Measurements from ENCODE around the gene RILP.

GRCh38 chr17:1396638-1397110 lies 3.3 kb downstream of the YWHAE start:
- PRO-cap, 3 experiments, result no peak in any of the 3 experiments

GRCh38 chr17:1412496-1413004 lies 12.5 kb upstream of the YWHAE start:
- PRO-cap, 3 experiments, result no peak in any of the 3 experiments

DNA sequence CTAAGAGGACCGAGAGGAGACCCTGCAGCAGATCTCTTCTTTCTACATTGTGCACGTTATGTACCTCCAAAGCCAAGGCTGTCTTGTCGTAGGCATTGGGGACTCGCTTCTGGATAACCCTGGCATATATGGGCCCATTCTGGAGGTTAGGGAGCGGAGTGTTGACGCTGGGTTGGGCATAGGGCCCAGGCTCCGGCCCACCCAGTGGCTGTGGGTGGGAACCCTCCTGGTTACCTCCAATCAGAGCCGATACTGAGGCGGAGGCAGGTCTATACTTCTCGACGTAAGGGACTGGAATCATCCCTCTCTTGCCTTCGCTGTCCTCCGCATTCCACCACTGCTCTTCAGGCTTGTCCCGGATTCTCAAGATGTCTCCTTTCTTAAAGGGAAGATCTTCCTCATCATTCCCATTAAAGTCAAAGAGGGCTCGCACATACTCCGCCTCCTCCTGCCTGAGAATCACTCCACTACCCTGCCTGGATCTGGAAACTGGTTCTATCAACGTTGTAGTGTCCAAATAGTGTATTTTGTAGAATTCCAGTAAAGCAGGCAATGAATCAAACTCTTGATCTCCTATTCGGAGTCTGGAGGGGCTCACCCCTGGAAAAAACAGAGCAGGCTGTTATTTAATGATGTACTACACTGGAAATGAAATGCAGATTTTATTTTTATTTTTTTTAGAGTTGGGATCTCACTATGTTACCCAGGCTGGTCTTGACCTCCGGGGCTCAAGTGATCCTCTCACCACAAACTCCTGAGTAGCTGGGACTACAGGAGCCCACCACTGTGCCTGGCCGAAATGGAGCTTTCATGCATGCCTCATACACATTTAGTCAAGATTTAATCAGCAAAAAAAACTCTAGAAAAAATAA lies 19.2 kb downstream of the CRK start:
- PRO-cap, 3 experiments, result no peak in any of the 3 experiments

GRCh38 chr17:1471820-1472221 lies 15.8 kb upstream of the CRK start:
- PRO-cap, 3 experiments, result no peak in any of the 3 experiments

DNA sequence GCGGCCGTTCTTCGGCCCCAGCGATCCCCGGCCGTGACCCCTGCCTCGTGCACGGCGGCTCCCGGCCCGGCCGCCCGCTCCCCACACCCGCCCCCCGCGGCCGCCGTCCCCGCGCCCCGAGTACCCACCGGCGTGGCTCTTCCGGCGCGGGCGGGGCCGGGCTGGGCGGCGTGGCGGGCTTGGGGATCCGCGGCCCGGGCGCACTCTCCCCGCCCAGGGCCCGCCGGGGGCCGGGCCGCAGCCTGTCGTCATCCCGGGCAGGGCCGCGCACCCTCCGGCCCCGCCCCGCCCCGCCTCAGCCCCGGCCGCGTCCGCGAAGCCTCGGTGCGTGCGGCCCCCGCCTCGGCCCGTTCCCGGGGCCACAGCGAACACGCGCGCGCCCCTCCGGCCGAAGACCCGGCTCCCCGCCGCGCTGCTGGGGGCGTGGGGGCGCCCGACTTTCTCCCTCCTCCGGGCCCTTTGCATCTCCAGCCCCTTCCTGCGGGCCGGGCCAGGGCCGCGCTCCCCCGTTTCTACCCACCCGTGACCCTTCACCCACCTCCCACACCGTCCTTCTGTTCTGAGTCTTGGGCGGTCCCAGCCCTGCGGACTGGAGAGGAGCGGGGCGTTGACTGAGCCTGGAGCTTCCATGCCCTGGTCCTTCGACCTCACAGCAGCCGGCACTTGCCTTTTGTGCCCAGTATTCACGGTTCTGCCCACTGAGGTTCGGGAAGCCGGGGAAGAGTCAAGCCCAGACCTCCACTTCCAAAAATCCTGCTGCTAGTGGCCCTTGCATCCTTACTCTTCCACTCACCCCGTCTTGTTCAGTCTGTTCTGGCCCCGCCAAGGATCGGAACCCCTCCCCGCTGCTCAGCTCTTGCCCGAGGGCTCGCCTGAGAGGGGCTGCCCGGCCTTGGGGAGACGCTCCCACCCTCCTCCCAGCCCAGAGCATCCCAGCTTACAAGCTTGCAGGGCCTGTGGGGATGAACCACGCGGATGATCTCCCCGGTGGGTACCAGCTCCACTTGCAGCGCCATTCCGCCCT lies 702 bp downstream of the MYO1C start:
- PRO-cap, 3 experiments, result peak in 3 of 3 experiments; most common plus-strand start position 304 of the sequence (in 2); most common minus-strand start position 207 of the sequence (in 3)

DNA sequence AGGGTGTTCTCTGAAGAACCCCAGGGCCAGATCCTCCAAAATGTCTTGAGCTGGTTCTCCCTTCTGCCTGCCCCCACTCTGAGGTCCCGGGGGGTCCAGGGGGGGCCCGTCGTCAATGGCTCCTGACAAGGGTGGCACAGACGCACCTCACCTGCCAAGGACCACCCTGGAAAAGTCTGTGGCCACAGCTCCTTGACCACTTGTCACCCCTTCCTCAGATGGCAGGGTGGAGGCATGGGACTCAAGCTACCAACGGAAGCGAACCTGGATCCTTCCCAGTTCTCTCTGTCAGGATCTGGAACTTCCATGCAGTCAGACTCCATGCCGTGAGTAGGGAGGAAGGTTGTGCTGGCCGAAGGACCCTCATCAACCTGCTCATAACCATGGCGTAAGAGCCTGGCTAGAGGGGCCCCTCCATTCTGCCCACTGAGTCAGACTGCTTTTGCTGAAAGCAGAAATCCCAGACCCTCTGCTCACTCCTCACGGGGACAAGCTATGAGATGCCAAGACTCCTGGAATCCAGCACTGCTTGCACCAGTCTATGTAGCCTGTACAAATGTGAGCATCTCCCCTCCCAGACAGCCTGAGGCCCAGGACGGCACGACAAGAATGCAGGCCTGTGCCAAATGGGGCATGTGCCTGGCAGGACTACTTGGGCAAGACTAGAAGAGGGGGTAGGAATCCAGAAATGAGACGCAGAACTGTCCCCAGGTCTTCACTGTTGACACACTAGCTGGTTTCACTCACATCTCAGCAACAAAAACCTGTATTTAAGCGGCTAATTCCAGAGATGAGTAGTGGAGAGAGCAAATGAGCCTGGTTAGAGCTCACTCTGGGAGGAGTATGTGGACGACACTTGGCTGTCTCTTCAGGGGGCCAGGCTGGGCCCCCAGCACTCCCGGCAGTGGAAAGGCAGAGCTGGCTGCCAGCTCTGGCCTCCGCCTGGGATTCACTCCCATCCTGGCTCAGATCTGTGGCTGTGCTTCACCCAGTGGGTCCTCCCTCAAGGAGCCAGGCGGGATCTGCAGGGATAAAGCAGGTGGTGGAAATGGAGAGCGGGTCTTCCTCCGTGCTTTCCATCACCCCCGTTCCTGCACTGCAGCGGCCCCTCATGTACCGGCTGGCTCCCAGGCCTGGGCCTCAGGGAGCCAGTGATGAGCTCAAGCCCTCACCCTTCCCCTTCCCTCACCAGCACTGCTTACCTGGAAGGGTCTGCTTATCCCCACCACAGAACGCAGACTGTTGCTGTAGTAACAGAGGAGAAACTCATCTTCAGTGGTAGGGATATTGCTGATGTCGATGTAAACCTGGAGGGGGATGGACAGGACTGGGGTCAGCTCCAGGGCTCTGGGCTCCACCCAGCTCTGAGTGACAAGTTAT lies 2.9 kb upstream of the MYO1C start:
- PRO-cap, 3 experiments, result peak in 1 of 3 experiments; most common plus-strand start position 787 of the sequence (in 1); most common minus-strand start position 550 of the sequence (in 1)

GRCh38 chr17:1504219-1505237 lies 11.9 kb downstream of the INPP5K start:
- PRO-cap, 3 experiments, result no peak in any of the 3 experiments

- PRO-cap, 3 experiments, result no peak in any of the 3 experiments
Observed at GRCh38 chr17:1515185-1516393, 823 bp downstream of the INPP5K start.

GRCh38 chr17:1545199-1545945 lies 17.2 kb downstream of the PITPNA start:
- PRO-cap, 3 experiments, result no peak in any of the 3 experiments

GRCh38 chr17:1555682-1556460 lies 6.7 kb downstream of the PITPNA start:
- PRO-cap, 3 experiments, result no peak in any of the 3 experiments

- PRO-cap, 3 experiments, result peak in 1 of 3 experiments; most common plus-strand start chr17:1560807 (in 1); most common minus-strand start chr17:1560622 (in 1)
Observed at GRCh38 chr17:1560071-1560966, 2.3 kb downstream of the PITPNA start.

DNA sequence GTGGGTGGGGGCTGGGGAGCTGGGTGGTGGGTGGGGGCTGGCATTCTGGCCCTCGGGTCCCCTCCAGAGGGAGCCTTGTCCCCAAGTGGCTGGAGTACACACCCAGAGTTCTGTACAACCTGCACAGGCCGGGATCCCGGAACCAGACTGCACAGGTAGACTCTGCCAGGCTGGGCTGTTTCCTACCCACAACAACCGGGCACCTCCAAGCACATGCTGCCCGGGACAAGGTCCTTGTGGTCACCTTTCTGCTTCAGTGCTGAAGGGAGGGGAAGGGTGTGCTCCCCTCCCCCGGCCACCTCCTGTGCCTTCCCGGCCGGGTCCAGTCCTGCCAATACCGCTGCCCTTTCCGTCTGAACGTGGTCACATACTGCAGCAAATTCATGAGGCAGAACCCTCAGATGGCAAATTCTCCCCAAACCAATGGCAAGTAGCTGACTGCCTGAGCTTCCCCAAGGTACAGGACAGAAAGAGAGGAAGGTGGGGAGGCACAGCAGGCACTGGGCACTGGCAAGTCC lies 23.0 kb downstream of the SLC43A2 start:
- PRO-cap, 3 experiments, result no peak in any of the 3 experiments

DNA sequence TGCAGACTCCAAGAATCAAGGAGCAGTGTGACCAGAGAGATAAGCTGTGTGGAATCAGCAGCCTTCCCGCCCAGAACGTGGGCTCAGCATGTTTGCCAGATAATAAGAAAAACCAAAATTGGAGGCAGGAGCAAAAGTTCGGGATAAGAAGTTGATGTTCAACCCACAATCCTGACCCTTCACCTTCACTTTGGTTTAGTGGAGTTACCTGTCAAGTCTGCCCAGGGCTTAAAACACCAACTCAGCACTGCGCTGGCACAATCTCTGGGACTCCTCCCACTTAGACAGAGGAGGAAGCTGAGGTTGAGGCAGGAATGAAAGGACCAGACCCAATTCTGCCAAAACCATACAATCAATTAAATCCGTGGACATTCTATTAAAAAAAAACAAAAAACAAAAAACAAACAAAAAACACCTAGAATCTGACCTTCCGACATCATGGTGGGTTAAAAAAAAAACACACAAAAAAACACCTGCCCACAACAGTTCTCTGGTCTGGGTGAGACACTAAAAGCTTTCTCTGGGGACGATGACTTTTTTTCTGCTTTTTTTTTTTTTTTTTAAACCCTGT lies 2.9 kb downstream of the SLC43A2 start:
- PRO-cap, 3 experiments, result no peak in any of the 3 experiments

DNA sequence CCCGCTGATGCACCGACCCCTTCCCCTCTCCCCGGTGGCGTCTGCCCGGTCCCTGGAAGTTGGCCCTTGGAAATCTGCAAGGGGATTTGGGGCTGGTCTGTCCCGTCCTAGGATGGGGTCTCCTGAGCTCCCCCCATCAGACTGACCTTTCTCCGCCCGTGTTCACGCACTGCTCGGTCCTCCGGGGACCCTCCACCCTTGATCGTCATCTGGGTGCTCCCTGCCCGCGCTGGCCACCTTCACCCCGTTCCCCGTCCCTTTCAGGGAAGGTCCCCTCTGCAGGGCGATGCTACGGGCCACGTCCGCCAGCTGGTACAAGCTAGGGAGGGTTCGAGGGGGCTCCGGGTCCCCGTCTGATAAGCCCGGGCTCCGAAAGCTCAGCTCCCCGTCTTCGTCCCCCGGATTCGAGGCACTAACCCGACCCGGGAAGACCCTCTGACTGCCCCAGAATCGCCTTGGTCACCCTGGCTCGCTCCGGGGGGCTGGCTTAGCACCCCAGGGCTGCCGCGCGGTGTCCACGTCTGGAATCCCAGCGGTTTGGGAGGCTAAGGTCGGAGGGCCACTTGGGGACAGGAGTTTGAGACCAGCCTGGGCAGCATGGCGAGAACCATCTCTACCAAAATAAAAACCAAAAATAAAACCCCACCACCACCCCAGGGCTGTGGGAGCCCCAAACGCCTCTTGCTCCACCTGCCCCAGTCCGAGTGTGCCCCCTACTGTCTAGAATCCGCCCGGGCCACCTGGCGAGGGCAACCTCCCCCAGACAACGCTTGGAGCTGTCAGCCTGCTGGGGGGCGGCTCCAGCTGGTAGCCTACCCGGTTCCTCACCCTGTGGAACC lies 1.0 kb upstream of the SLC43A2 start:
- PRO-cap, 3 experiments, result no peak in any of the 3 experiments

DNA sequence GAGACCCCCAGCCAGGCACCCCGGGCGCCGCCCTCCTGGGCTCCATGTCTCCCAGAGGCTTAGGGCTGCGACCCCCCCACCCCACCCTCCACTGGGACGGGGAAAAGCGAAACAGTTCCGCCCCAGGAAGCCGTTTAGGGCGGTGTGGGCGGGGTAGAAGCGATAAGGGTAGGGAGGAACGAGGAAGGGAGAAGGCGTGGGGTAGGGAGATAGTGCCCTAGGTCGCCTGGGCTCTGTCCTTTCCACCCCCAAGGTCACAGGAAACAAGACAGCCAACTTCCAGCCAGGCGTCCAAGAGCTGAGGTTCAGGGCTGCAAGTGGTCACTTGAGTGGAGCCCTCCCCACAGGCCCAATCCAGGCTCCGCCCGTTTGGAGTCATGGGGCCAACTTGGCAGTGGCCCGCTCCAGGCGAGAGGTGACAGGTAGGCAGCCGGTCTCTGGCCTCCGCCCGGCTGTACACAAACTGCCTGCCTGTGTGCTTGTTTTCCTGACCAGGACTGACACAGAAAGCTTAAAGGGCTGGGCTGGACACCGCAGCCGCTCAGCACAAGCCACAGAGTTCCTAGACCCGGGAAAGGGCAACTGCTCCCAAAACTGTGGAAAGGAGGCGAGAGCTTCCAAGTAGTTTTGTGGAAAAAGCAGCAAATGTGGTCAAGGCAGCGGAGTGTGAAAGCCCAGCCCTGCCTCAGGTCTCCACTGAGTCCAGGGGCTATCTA lies at the start of gene RILP:
TSS of gene RILP (minus strand) at position 108 of the 716 bp plus-strand sequence.
- PRO-cap, 3 experiments, result peak in 3 of 3 experiments; most common plus-strand start position 407 of the sequence (in 3); most common minus-strand start position 319 of the sequence (in 3)

DNA sequence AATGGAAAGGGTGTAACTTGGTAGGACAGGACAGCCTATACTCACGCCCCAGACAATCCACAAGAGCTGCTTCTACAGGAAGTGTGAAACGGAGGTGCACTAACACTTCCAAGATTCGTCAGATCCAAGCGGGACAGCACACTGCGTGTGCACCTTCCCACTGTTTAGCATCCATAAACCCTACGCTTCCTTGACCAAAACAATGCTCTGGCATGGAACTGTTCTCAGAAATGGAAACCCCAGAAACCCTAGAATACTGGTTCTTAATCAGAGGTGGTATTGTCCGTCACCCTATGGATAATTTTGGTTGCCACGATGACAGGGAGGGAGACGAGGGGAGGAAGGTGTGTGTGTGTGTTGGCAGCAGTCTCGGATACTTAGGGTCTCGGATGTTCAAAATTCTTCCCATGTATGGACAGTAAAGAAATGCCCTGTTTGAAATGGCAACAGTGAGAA lies 4.4 kb upstream of the RILP start:
- PRO-cap, 3 experiments, result no peak in any of the 3 experiments

GRCh38 chr17:1670502-1671466 lies 13.9 kb downstream of the PRPF8 start:
- PRO-cap, 3 experiments, result no peak in any of the 3 experiments

DNA sequence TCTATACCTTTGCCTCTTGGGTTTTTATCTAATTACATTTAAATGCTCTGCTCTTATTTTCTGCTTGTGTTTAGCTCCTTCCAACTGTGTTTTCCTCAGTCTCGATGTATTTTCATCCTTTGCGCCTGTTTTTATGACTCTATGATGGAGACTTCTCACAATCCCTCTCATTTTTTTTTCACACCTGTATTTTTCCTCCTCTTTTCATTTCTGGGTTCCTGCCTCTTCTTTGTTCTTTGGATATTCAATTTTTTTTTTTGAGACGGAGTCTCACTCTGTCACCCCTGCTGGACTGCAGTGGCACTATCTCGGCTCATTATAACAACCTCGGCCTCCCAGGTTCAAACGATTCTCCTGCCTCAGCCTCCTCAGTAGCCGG lies 5.7 kb downstream of the TLCD2 start:
- PRO-cap, 3 experiments, result no peak in any of the 3 experiments

- PRO-cap, 3 experiments, result no peak in any of the 3 experiments
Observed at GRCh38 chr17:1766829-1767227, 5.0 kb downstream of the SERPINF1 start.

DNA sequence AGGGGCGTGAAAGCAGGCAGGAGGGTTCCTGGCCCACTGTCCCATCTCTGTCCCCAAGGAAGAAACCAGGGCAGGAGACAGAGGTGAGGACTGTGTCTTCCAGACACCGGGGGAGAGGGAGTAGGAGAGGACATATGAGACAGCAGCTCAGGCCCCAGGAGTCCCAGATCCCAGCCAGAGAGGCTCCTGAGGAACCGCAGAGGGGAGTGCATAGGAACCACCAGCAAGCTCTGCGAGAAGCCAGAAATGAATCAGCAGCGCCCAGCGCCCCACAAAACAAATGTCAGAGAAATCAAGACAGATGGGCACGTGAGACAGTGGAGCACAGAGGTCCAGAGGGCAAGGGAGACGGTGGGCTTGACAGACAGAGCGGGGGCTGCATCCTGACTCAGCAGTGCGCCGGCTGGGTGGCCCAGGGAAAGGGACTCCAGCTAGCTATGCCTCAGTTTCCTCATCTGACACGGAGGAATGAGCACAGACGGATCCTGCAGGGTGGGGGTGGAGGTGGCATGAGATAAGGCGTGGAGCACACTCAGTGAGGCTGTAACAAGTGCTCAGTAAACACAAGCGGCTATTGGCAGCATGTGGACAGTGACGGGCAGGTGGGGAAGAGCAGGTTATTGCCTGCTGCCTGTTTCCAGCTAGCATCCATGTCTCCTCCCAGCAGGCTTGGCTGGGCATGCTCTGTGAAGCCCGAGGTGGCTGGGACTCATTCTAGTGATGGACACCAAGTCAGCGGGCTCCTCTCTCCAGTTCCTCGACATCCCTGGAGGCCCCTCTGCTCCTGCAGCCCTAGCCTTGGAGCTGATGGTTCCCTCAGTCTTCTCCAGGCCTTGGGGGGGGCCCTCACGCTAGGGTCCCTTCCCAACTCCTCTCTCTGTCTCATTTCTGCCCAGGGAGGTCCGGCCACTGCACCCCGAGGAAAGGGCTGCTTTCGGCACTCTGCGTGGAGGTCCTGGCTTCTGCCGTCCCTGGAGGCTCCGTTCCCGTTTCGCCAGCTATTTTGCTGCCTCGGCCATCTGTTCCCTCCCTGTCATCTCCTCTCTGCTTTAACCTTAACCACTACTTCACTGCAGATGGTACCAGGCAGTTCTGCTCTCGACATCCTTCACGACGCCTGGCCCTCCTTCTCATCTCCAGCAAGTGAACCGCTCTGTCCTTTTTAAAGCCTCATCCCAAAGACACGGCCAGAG lies 6.4 kb downstream of the RTN4RL1 start:
- PRO-cap, 3 experiments, result no peak in any of the 3 experiments